Measurements from ENCODE around the genes H3-3B, EXOC7 and RNF157.

GRCh38 chr17:75759443-75759956 lies 5.5 kb downstream of the GALK1 start:
- PRO-cap: no peak

DNA sequence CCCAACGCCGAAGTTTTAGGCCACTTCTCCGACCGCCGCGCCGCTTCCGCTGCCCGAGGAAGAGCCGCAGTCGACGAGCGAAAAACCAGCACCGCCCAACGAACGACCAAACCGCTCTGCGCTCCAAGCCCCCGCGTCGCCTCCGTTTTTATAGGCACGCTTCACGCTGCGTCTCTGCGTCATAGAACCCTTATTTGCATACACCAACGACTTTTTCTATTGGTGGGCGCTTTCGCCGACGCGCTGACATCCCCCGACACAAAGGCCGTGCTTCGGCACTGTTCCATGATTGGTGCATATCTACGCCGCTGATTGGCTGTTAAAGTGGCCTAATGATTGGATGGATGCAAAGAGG lies at the start of gene H3-3B:
TSS of gene H3-3B (minus strand) at position 124 of the 355 bp plus-strand sequence.
- PRO-cap: bidirectional peak, plus-strand start outside the sequence, minus-strand start at position 124 of the sequence

GRCh38 chr17:75818286-75819087 lies 25.7 kb downstream of the UNC13D start:
- PRO-cap: no peak

- PRO-cap: no peak
These were observed 13.4 kb downstream of the UNC13D start for GRCh38 chr17:75830397-75831581.

GRCh38 chr17:75861291-75861696 lies 6.2 kb upstream of the WBP2 start:
- PRO-cap: no peak

DNA sequence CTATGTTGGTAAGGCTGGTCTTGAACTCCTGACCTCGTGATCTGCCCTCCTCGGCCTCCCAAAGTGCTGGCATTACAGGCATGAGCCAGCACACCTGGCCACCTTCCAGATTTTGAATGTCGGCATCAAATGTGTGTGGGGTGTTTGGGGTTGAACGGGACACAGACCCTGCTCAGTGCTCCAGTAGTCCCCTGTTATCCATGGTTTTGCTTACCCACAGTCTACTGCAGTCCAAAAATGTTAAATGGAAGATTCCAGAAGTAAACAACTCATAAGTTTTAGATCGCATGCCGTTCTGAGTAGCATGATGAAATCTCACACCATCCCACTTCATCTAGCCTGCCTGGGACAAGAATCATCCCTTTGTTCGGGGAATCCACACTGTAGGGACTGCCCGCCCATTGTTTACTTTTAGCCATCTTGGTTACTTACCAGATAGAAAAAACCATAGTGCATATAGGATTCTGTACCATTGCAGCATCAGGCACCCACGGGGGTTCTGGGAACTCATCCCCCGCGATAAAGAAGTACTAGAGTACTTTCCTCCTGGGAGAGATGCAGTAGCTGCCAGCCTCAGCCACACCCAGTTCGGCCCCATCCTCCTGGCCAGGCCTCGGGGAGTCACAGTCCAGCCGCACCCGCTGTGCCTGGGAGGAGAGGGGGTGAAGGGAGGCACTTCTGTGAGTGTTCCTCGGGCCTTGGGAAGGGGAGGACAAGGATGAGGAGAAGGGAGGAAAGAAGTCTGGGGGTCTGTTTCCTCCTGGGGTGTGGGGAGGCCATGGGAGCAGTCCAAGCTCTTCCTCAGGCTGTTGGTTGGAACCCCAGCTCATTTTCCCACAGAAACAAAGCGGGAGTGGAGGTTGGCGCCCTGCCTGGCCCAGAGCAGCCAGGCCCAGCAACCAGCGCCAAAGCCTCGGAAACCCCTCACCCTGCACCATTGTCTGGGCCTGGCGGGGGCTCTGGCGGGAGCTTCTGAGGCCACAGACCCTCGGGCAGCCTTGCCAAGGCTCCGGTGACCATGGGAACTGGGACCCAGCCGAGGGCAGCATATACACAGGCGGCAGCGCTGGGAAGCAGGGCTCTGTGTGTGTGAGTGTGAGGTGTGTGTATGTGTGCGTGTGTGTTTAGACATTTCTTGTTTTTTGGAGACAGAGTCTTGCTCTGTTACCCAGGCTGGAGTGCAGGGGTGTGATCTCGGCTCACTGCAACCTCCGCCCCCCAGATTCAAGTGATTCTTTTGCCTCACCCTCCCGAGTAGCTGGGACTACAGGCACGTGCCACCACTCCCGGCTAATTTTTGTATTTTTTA lies 8.9 kb downstream of the TRIM47 start:
- PRO-cap: no peak

DNA sequence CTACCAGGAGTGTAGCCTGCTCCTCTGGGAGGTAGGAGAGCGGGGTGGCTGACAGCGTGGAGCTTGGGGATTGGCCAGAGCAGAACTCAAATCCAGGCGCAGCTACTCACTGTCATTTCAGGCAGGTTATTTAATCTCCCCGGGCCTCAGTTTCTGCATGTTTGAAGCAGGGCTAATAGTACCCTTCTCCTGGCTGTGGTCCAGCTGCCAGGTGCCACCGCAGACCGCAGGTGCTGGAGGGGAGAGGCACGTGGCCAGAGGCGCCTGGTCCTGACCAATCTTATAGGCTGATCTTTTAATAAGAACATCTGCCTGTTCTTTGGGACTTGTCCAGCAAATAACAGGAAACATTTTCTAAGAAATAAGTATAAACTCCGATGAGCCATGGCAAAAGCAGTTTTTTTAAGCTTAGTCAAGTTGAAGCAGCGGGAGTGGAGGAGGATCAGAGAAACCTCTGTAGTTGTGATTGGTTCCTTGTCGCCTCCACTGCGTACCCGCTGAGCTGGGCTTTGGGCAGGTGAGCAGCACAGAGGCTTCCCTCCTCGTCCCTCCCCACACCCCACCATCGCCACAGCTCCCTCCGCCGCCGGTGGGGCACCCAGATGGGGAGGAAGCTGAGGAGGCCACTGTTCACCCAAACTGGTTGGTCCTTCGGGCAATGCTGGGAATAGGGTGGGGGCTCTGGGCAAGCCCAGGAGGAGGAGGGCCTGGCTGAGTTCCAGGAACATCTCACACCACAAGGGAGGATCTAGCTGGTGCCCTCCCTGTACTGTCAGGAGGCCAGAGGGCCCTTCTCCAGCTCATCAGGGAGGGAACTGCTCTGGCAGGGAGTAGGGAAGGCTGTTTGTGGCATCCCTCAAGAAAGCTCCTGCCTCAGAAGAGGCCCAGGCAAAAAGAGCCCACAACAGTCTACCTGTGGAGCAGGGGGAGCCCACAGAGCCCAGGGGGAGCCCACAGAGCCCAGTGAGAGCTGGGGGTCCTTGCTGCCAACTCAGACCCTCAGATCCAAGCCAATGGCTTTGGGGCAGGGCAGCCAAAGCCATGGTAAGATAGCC lies 5.1 kb upstream of the MRPL38 start:
- PRO-cap: unidirectional peak, plus-strand start at position 493 of the sequence

DNA sequence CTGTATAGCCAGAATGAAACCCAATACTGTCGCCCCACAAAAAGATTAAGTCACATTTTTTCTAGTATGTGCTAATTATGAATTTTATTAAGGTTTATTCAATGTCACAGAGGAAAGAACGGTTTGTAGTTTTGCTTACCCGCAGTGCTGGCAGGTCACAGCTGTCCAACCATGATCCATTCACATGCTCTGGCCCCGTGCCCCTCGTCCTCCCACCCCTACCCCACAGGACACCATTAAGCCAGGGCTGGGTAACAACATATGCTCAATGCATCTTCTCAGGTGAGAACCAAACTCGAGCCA lies 561 bp upstream of the FBF1 start:
- PRO-cap: no peak

DNA sequence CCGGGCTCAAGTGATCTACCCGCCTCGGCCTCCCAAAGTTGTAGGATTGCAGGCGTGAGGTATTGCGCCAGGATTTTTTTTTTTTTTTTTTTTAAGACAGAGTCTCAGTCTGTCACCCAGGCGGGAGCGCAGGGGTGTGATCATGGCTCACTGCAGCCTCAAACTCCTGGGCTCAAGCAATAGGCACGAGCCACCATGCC lies 1.0 kb downstream of the EVPL start:
- PRO-cap: no peak

DNA sequence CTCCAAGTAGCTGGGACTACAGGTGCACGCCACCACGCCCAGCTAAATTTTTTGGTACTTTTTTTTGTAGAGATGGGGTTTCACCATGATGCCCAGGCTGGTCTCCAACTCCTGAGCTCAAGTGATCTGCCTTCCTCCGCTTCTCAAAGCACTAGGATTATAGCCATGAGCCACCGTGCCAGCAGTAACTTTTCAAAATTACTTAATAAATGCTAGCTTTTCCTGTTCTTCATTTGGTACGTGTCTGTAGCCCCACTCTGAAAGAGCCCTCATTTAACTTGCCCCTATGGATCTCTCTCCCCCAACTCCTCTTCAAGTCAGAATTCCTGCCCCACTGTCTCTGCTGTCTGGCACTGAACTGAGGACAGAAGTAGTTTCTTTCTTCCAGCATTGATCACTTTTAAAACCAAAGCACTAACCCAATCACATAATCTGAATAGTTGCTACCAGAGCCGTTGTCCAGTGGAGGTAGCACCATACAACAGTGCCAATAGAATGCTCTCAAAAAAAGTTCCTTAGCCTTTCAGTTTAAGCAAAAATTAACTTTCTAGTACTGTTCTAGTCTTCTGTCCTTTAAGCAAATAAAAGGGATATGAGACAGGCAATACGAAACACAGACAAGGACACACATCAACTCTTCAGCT lies 16.3 kb downstream of the SRP68 start:
- PRO-cap: no peak

GRCh38 chr17:76060815-76061353 lies 11.4 kb downstream of the SRP68 start:
- PRO-cap: no peak

DNA sequence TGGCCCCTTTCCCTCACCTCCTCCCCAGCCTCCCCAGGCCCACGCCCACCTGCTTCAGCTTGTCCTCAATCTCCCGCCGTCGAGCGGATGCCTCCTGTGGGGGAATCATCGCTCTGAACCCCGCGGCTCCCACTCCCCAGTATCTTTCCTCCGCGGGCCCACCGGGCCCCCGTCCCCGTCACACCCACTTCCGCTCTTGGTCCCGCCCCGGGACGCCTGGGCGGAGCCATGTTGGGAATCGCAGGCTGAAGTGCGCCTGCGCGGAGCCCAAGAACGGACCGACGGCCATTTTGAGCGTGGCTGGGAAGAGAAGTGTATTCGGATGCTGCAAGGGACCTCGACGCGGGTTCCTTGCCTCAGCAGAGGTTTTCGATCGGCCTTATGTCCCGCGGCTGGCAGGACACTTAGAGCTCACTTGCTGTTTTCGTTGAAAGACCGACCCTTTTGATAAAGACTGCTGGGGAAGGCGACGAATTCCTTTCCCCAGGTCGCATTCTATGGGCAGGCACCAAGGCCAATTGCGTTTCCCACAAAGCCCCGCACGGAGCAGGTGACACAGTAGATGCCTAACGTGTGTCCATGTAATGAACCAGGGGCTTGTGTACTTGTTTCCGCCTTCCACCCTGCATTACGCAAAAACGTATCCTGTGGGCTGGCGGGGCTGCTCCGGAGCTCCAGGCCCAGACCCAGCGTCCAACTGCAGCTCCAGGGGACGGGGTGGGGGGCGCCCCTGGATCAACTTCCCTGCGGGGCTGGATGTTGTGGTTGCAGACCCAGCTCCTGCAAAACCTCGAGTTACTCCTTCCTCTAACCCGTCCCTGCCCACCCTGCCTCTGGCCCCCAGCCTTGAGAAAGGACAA lies at the start of gene EXOC7:
TSS of gene EXOC7 (minus strand) at position 204 of the 860 bp plus-strand sequence.
- PRO-cap: bidirectional peak, plus-strand start at position 293 of the sequence, minus-strand start at position 171 of the sequence

GRCh38 chr17:76208170-76208443 lies 32.2 kb downstream of the RNF157 start:
- PRO-cap: no peak

GRCh38 chr17:76238022-76238443 lies 2.3 kb downstream of the RNF157 start:
- PRO-cap: no peak

DNA sequence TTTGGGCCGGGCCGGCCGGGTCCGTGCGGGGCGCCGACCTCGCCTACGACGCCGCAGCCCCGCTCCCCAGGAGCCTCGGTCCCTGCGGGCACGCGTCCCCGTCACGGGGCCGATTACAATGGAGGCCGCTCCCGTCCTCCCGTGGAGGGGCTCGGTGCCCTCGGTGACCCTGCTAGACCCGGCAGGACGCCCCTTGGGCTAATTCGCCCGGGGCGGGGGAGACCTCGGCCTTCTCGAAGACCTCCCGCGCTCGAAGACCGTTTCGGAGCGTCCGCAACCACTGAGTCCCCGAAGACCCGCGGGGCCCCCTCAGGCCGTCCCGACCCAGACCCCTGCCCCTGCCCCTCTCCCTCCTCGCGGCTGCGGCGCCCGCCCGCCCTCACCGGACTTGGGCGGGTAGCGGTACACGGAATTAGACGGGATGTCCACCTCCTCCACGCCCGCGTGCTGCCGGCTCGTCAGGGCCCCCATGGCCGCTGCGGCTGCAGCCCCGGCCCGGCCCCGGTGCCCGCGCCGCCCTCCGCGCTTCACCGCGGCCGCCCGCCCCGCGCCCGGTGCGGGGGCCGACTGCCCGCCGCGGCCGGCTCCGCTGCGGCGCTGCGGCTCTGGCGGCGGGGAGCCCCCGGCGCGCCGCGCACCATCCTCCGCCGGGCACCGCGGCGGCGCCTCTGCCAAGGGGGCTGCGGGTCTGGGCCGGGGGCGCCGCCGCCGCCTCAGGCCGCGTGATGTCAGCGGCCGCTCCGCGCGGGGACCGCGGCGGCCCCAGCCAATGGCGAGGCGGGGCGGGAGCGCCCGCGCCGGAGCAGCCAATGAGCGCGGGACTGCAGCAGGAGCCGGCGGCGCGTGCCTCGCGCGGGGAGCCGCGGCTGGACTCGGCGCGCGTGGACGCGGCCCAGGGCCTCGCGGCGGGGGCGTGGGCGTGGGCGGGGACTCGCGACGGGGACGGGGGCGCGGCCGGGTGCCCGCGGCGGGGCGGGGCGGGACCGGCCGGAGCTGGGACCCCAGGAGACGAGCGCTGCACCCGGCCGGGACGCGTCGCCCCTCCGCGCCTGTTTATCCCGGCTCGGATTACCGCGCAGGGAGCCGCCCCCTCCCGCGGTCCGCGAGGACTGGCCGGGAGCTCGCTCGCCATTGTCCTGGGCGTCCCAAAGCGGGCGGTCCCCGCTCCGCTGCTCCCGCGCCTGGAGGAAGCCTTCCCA lies at the start of gene RNF157:
TSS of gene RNF157 (minus strand) at position 724 of the 1,199 bp plus-strand sequence.
- PRO-cap: bidirectional peak, plus-strand start at position 829 of the sequence, minus-strand start at position 670 of the sequence; bidirectional peak, plus-strand start at position 1,131 of the sequence, minus-strand start at position 1,051 of the sequence

- PRO-cap: bidirectional peak, plus-strand start at chr17:76266084, minus-strand start at chr17:76266059
These were observed 1.0 kb downstream of the UBALD2 start for GRCh38 chr17:76265795-76266905.

GRCh38 chr17:76275802-76276588 lies 10.8 kb downstream of the UBALD2 start:
- PRO-cap: no peak

DNA sequence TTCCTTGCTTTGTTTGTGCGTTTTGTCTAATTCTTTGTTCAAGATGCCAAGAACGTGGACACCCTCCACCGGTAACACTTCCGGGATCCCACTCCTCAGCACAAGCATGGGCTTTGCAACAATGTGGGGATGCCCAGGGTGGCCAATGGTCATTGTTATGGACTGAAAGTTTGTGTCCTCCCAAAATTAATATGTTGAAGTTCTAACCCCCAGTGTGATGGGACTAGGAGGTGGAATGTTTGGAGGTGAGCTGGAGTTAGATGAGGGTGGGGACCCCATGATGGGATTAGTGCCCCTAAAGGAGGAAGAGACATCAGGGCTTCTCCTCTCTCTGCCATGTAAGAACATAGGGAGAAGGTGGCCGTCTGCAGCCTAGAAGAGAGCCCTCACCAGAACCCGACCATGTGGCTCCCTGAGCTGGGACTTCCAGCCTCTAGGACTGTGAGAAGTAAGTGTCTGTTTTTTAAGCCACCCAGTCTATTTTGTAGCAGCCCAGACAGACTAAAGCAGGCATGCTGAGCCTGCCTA lies 3.8 kb upstream of the PRPSAP1 start:
- PRO-cap: no peak

DNA sequence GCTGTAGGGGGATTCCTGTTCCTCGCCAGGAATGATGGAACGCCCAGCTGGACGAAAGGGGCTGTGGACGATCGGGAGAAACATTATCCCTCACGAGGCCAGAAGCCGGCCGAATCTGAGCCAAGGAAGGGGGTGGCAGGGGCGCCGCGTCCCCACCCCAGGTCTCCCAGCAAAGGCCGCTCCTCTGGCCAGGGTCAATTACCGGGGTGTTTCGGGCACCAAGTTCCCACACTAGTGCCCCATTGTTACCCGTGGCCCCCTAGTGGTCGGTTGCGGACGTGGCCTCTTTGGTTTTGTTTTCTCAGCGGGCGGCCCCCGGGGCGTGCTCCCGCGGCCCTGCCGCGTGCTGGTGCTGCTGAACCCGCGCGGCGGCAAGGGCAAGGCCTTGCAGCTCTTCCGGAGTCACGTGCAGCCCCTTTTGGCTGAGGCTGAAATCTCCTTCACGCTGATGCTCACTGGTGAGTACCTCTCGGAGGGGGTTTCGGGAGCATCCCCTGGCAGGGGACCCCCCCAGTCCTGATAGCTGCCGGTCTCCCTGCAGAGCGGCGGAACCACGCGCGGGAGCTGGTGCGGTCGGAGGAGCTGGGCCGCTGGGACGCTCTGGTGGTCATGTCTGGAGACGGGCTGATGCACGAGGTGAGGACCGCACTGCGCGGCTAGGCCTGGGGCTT lies 1.4 kb downstream of the SPHK1 start:
- PRO-cap: no peak

DNA sequence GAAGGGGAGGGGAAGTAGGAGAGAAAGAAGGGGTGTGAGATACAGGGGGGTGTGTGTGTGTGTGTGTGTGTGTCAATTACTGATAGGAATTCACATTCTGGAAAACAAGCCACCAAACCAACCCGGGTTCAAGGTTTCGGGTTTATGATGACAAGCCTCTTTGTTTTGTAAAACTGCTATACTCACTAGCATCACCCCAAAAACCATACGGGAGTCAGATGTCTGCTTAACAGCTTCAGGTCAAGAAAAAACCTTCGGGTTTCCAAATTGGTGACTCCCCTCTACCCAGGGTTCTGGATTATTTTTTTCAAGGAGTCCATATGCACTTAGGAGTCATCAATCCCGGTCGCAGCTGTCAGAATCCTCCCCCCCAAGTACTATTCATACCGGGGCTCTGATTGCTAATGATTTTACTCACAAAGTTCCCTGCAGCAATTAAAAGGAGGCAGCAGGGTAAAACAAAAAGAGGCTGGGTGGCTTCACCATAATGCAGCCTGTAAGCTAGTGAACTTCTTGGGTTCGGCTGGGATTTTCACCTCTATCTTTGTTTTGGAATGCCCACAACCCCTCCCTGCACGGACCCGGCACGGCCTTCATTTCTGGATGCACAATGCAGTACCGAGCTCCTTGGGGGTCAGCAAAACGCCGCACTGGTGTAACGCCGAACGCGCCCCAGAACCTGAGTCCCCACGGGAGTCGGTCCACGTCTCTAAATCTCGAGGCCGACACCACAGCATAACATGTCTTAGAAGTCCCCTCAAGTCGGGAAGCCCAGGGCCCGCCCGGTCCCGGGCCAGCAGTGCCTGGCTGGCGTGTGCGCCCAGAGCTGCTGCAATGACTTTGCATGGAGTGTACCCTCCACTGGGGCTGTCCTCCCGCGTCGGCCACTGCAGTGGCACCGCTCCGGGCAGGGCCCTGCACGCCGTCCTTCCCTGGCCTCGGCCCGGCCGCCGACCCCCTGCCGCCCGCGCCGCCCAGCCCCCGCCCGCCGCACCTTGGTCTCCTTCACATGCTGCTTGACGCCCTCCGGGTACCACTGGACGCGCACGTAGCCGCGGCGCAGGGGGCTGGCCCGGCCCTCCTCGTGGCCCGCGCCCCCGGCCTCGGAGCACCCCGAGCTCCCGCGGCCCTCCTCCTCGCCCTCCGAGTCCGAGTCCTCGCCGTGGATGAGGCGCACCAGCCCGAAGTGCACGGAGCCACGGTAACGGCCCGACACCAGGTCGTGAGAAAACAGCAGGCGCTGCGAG lies 798 bp downstream of the UBE2O start:
- PRO-cap: no peak

Data from bronchus (tissue), 1 donor.